Suprapubic skin (tissue), 4 donors: ENCODE results near the gene OPN4.

DNA sequence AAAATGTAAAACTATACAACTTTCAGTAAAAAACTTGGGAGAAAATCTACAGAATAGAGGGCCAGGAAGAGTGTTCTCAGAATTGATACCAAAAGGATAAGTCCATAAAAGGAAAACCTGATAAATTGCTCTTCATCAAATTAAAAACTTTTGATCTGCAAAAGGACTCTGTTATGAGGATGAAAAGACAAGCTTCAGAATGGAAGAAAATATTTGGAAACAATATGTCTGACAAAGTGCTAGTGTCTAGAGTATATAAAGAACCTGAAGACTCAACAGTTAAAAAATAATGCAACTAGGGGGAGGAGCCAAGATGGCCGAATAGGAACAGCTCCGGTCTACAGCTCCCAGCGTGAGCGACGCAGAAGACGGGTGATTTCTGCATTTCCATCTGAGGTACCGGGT is 34.8 kb downstream of the RGR start:
- PRO-cap = no peak
- RAMPAGE, long total RNA, 4 experiments = no peak in any of the 4 experiments

GRCh38 chr10:84335810-84336684 is 7.7 kb downstream of the CCSER2 start:
- PRO-cap = no peak
- RAMPAGE, long total RNA, 4 experiments = start-site peak on the plus strand in 1 of 4 experiments, at chr10:84336194-84336334 at its widest, 9 reads per replicate

- PRO-cap = no peak
- RAMPAGE, long total RNA, 4 experiments = start-site peak on the plus strand in 1 of 4 experiments, at chr10:84417574-84417810 at its widest, 7 reads per replicate
Observed at GRCh38 chr10:84417596-84417936, 89.2 kb downstream of the CCSER2 start.

DNA sequence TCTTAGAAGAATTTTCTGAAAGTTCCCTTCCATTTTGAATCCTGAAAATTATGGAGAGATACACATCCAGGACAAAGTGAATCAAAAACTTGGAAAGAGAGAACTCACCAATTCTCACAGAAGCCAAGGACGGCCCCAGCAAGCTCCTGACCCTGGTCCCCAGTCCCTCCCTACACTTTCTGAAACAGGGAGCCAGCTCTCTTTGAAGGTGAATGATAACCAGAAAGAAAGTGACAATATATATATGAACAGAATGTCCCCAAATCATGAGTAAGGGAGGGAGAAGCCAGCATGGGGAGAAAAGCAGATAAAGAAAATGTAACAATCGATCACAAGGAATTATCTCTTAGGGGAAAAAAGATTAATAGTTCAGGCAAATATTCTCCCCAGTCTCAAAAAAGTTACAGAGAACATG is 575.2 kb downstream of the GRID1 start:
- PRO-cap = no peak
- RAMPAGE, long total RNA, 4 experiments = no peak in any of the 4 experiments

DNA sequence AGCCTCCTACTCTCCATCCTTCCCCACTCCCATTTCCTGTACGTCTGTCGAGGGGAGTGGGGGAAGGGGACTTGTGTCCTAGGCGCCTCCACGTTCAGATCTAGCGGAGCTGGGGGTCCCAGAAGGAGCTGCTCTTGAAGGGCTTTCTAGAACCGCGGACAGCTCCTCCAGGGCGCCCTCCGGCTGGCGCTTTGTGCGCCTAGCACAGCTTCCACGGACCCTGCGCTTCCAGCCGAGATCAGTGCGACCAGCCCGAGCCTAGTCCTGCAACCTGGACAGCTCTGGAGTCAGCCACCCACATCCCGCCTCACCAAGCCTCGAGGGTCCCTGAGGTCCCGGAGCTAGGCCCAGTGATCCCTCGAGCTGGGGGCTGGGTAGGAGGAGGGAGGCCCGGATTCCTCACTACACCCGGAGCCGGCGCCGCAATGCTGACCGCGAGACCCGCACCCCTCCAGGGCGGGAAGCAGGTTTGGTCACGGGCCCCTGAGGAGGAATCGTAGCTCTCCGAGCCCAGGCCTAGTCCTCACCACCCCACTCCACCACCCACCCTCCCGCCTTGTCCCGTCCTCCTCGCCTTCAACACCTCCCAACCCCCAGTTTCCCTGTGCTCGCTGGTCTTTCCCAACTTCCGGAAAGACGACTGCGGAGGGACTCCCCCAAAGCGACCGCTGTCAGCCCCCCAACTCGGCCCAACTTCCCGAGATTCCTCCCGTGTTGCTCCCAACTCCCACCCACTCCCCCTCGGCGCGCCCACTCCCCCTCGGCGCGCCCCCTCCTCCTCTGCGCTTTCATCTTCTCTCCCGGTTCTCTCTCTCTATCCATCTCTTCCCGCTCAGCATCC is 1.7 kb downstream of the GRID1 start:
- PRO-cap = no peak
- RAMPAGE, long total RNA, 4 experiments = no peak in any of the 4 experiments

DNA sequence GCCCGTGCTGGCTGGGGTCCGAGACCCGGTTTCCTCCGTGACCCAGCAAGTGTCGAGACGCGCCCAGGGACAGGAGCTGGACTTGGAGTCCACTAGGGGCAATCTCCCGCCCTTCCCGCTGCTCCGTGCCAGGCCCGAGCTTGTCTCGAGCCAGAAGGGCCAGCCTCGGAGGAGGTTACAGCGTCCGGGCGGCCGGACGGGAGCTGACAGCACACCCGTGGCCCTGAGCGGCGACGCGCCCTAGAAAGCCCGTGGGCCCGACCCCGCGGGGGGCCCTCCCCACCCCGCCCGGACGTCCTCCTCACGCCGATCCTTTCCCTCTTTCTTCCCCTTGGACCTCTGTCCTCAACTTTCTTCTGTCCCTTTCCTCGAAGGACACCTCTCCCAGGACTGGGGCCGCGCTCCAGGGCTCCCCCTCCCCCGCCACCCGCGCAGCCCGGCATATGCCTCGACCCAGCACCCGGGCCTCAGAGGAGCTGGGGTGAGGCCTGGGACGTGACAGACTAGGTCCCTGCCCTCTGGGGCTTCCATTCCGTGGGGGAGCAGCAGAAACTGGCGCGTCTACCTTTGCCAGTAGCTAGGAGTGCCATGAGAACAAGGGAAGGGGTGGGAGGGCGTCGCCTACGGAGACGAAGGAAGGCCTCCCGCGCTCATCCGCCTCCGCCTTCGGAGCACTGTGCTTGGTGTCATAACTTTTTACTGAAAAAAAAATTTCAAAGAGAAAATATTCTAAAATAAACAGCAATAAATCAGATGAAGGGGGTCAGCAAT is 34.8 kb upstream of the GRID1 start:
- PRO-cap = no peak
- RAMPAGE, long total RNA, 4 experiments = no peak in any of the 4 experiments

GRCh38 chr10:86401988-86402880 is 35.6 kb upstream of the GRID1 start:
- PRO-cap = no peak
- RAMPAGE, long total RNA, 4 experiments = no peak in any of the 4 experiments

DNA sequence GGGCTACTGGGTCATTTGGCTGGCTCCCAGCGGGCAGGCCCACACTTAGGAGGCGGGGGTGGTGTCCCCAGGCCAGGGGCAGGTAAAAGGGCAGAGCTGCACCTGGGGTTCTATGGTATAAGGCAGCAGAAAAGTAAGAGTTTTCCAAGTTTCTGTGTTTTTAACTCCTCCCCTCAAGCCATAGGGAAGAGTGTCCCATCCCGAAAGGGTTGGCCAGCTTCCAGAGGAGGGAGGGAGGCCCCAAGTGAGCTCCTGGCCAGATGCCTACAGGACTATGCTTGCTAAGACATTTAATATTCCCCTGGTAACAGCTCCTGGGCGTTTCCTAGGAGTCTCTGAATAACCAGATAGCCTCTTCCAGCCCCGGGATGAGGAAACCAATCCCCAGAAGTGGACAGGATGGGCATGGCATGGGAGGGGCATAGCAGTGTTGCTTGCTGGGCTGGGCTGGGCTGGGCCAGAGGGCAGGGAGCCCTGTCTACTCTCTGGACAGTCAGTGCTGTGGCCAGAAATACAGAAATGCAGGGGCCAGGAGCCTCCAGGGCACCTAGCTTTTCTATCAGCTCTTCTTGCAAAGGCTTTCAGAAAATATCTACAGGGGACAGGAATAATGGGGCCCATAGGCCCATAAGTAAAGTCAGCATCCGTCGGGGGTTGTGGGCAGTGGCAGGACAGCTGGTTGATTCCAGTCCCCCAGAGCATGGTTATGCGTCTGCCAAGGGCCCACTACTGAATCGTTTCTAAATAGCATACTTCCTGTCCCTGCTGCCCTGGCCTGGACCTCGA is 5.2 kb upstream of the OPN4 start:
- PRO-cap = no peak
- RAMPAGE, long total RNA, 4 experiments = no peak in any of the 4 experiments

- PRO-cap = no peak
- RAMPAGE, long total RNA, 4 experiments = no peak in any of the 4 experiments
Observed at GRCh38 chr10:86654038-86654392, 332 bp upstream of the OPN4 start.

GRCh38 chr10:86654393-86654866 is at the start of gene OPN4:
Gene OPN4, plus strand, starts transcription at chr10:86654547.
- PRO-cap = no peak
- RAMPAGE, long total RNA, 4 experiments = no peak in any of the 4 experiments

- PRO-cap = no peak
- RAMPAGE, long total RNA, 4 experiments = no peak in any of the 4 experiments
Observed at GRCh38 chr10:86686112-86686632, 17.9 kb downstream of the LDB3 start.

GRCh38 chr10:86689302-86689844 is 21.1 kb downstream of the LDB3 start:
- PRO-cap = no peak
- RAMPAGE, long total RNA, 4 experiments = no peak in any of the 4 experiments

GRCh38 chr10:86841862-86842675 is 85.7 kb downstream of the BMPR1A start:
- PRO-cap = no peak
- RAMPAGE, long total RNA, 4 experiments = start-site peak on the plus strand in 1 of 4 experiments, at chr10:86842031-86842178 at its widest, 17 reads per replicate

DNA sequence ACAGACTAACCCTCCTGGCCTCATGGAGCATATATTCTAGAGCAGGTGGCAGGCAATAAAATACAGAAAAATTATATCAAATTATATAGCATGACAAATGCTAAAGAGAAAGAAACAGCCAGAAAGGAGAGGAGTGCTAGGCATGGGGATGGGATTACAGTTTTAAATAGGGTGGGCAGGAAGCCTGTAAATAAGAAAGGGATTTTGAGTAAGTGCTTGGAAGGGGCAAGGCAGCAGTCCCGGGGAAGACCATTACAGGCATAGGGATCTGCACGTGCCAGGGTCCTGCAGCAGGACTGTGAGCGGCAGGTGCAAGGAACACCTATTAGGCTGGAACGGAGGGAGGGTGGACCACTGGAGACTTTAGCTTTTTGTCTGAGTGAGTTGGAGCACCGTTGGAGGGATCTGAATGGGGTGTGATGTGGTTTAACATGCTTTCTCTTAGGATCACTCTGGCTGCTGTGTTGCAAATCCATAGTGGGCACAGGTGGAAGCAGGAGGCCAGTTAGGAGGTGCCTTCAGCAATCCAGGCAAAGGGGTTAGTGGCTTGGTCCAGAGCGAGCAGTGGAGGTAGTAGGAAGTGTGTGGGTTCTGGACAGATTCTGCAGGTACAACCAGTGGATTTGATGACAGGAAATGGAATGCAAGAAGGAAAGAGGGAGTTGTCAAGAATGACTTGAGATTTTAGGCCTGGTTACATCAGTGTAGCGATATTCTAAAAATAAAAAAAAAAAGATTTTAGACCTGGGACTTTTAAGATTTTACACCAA is 95.2 kb downstream of the MMRN2 start:
- PRO-cap = no peak
- RAMPAGE, long total RNA, 4 experiments = start-site peak on the plus strand in 1 of 4 experiments, centred at position 460 of the sequence, 8 reads per replicate

GRCh38 chr10:86908488-86909179 is 48.8 kb downstream of the MMRN2 start:
- PRO-cap = no peak
- RAMPAGE, long total RNA, 4 experiments = start-site peak on the plus strand in 1 of 4 experiments, at chr10:86908683-86908918 at its widest, 6 to 15 reads per replicate

DNA sequence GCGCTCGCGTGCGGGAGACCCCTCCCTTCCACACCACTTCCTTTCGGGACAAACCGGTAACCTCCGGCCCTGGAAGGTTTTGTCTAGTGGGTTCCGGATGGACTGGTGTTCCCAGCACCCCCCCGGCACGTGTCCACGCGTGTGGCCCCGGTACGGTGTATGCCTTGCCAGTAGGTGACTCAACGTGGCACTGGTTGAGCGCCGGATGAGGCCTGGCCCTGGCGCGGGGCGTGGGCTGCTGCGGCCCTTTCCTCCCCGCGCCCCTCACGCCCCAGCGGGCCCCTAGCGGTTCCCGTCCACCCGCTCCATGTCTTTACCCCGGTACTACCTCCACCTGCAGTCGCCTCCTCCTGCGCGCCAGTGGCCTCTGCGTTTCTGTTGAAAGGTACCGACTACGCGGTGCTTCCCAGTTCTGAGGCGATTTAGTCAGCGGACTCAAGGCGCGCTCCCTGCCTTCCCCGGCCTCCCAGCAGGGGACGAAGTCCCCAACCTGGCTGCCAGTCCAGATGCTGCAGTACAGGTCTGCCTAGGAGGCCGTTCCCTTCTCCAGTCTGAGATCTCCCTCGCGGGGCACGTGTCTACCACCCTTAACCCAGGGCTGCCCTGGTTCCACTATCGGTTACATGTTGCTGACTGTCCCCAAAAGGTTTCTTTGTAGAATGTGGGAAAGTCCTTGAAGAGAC is 3.3 kb downstream of the ADIRF start:
- PRO-cap = bidirectional peak, plus-strand start at position 74 of the sequence, minus-strand start outside the sequence; unidirectional peak, plus-strand start at position 310 of the sequence
- RAMPAGE, long total RNA, 4 experiments = no peak in any of the 4 experiments

DNA sequence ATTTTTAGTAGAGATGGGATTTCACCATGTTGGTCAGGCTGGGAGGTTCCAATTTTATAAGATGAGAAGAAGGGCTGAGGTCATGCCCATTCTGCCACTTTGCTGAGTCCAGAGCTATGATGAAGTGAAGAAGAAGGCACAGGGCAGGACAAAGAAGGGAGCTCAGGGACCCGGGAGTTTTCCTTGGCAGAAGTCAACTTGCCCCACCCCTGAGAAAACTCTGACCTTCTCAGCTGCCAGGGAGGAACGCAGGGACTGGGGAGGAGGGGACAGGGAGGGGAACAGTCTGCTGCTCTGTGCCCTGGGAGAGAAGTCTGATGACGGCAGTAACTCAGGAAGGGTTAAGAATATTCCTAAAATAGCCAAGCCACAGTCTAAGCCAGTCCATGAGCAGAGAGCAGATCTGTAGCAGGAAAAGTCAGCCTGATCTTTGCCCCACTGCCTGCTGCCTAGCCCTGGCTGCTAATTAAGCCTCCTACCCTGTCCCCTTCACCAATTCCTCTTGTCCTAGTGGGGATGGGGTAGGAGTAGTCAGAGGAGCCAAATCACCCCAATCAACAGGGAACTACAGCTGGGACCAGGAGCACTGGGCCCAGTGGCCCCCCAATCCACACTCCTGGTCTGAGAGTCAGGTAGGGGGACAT is 11.8 kb downstream of the ADIRF start:
- PRO-cap = no peak
- RAMPAGE, long total RNA, 4 experiments = start-site peak on the plus strand in 1 of 4 experiments, centred at position 249 of the sequence, 8 reads per replicate

- PRO-cap = no peak
- RAMPAGE, long total RNA, 4 experiments = no peak in any of the 4 experiments
Observed at GRCh38 chr10:87008255-87008754, 11.8 kb upstream of the FAM25A start.

- PRO-cap = no peak
- RAMPAGE, long total RNA, 4 experiments = start-site peak on the minus strand in 1 of 4 experiments, at chr10:87066122-87066388 at its widest, 21 reads per replicate
Observed at GRCh38 chr10:87065939-87066667, 28.5 kb downstream of the GLUD1 start.

DNA sequence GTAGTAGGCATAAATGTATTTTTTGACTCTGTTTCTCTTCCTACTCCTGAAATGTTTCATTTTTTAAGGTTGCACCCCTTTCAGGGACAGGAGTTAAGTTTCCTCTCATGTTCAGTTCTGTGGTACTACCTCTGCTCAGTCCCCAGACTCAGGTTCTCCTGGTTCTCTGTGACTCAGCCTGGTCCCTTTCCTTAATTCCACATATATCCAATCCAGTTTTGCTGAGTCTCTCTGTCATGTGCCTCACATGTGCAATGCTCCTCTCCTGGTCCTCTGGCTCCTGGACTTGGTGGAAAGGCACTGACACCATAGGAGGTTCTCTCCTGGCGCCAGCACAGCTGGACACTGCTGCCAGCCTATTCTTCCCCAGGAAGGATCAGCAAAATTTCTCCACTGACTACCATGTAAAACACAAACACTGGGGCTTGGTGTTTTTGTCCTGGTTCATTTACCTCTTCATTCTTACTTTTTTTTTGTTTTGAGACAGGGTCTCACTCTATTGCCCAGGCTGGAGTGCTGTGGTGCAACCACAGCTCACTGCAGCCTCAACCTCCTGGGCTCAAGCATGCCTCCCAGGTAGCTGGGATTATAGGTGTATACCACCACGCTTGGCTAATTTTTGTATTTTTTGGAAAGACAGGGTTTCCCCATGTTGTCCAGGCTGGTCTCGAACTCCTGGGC is 27.7 kb downstream of the GLUD1 start:
- PRO-cap = no peak
- RAMPAGE, long total RNA, 4 experiments = no peak in any of the 4 experiments